Non-pigmented ciliary epithelial cell (primary cell): ENCODE measurements around a stretch of chr7.

- RRBS, result 3% methylated on average over 30 of the region's 56 CpGs
Measured at GRCh38 chr7:27239461-27240336, 2.9 kb upstream of the EVX1 start.

- RRBS, result no CpG with 5 or more reads among the region's 13 CpGs
Measured at GRCh38 chr7:27361337-27362069, 118.9 kb downstream of the EVX1 start.

DNA sequence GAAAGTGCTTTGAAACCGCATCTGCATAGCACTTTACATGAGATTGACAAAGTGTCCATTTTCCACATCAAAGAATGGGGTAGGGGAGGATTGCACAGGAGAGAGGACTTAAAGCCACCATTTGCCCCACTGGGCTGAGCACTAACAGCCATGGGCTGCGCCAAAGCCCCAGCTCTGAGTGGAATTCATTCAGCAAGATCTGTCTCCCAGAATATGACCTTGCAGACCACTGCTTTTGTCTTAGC is 149.9 kb downstream of the HIBADH start:
- RRBS, result no CpG with 5 or more reads among the region's 2 CpGs

GRCh38 chr7:27677777-27678418 is 15.2 kb upstream of the HIBADH start:
- RRBS, result no CpG with 5 or more reads among the region's 3 CpGs

- RRBS, result no CpG with 5 or more reads among the region's 6 CpGs
Measured at GRCh38 chr7:27801508-27802149, 61.7 kb downstream of the TAX1BP1 start.

GRCh38 chr7:28036712-28037902 is 143.5 kb downstream of the JAZF1 start:
- RRBS, result no CpG with 5 or more reads among the region's 7 CpGs

DNA sequence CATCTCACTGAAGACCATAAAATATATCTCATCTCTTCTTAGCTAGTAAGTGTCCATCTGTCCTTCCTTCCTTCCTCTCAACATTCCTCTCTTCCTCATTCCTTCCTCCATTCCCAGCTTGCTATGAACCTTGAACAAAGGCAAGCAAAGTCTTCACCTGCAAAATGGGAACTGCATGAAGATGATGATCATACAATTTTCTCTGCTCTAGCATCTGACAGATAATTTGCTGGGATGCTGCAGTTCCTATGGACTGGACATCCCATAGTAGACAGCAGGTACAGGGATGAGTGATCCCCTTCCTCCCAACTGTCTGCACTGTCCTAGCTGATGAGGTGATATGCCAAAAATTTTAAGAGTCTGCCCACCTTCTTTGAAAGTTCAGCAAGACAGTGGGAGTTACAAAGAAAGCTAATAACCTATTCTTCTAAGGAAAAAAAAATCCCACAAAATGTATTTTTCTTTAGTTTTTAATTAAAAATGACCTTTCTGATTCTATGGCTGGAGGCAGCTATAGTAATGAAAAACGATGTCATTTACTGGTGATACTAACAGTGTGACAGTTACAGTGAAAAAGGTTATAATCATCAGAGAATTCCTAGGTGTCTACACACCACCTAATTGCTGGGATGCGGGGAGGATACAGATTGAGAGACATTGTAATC is 136.3 kb downstream of the JAZF1 start:
- RRBS, result no CpG with 5 or more reads among the region's 2 CpGs

DNA sequence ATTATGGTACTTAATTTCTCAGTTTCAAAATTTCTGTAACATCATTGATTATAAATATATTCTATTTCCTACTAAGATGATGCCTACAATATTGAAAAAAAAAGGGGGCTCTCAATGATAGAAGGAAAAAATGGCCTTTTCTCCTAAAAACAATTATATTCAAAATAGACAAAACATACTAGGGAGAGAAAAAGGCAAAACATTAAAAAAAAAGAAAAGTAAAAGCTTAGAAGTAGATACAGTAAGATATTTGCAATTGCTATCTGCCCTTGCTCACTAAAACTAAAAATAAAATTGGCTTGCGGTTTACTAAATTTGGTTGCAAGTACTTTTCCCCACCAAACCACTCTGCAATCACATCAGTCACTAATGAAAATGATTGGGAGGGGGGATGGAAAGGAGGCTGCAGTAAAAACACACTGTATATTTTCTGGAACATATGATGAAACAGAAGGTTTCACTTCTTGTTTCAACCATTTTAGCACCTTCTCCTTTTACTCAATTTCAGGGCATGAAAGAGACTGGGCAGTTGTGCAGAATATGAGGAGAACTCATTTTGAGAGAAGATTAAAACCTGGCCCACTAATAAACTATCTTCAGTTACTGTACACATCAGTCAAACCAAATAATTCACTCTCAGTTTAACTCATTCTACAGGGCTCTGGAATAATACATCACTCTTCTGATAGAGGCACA is 25.7 kb downstream of the JAZF1 start:
- RRBS, result no CpG with 5 or more reads among the region's 1 CpG

GRCh38 chr7:28613105-28613667 is 200.9 kb downstream of the CREB5 start:
- RRBS, result no CpG with 5 or more reads among the region's 9 CpGs

DNA sequence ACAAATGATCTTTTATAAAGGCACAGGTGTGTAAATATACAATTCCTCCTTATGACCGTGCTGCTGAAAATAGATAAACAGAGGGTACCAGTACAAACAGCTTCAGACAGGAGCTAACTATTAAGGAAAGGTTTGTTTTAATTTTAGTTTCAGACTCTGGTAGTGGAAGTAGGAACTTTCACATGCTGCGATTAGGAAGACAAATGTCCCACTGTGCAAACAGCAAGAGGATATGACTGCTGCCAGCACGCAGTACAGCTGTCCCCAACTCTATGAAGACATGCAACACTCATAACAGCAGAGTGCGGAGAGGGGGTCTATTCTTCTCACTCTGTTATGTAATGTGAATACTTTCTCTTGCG is 142.6 kb downstream of the CHN2 start:
- RRBS, result no CpG with 5 or more reads among the region's 5 CpGs

- RRBS, result no CpG with 5 or more reads among the region's 8 CpGs
Measured at GRCh38 chr7:29375866-29376804, 181.6 kb downstream of the CHN2 start.

- RRBS, result no CpG with 5 or more reads among the region's 7 CpGs
Measured at GRCh38 chr7:29398262-29398654, 165.4 kb upstream of the PRR15 start.

- RRBS, result no CpG with 5 or more reads among the region's 5 CpGs
Measured at GRCh38 chr7:29468149-29468672, 95.4 kb upstream of the PRR15 start.

- RRBS, result no CpG with 5 or more reads among the region's 9 CpGs
Measured at GRCh38 chr7:29488778-29489473, 74.7 kb upstream of the PRR15 start.

GRCh38 chr7:29646334-29647155 is 82.9 kb downstream of the PRR15 start:
- RRBS, result no CpG with 5 or more reads among the region's 2 CpGs

- RRBS, result no CpG with 5 or more reads among the region's 9 CpGs
Measured at GRCh38 chr7:29809479-29809902, 3.2 kb downstream of the WIPF3 start.

GRCh38 chr7:29968749-29969611 is 20.6 kb downstream of the SCRN1 start:
- RRBS, result no CpG with 5 or more reads among the region's 13 CpGs

DNA sequence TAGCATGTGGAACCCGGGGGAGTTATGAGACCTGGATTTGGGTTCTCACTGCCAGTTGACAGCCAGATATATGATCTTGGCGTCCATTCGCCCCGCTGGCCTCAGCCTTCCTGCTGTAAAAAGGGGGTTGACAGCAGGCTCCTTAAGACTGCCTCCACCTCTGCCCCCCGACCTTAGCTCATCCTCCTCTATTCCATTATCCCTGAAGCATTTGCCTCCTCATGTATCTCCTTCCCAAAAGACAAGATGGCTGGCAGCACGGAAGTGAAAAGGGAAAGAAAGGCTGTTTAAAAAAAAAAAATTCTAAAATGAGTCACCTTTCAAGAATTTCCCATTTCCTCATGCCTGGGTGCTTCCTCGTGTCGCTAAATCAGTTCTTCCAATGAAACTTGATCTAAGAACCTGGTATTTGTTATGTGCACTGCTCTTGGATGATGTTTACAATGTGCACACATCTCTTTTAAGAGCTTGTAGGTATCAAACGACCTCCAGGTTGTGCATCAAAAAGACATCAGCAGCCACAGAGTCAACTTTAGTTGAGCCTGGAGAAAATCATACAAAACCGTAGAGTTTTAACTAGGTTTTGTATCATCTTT is 1.7 kb downstream of the SCRN1 start:
- RRBS, result no CpG with 5 or more reads among the region's 10 CpGs

GRCh38 chr7:30032628-30033170 is 4.5 kb downstream of the PLEKHA8 start:
- RRBS, result no CpG with 5 or more reads among the region's 3 CpGs

DNA sequence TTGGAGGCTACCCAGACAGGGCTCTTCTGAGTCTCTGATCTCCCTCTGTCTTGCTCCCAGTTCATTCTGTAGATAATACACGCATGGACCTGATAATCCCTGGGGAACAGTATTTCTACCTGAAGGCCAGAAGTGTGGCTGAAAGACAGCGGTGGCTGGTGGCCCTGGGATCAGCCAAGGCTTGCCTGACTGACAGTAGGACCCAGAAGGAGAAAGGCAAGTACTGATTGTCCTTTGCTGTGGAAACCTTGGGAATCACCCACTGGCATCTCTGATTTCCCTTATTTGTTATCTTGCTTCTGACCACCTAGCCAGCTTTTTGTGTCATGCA is 17.9 kb downstream of the PLEKHA8 start:
- RRBS, result no CpG with 5 or more reads among the region's 2 CpGs